Endothelial cell of umbilical vein (primary cell): ENCODE results near the genes B3GNT8, ERICH4 and CEACAM4.

- PRO-cap = no peak
CAGE:
- cytosol, long polyA minus RNA = no peak
- cytosol, long polyA plus RNA = no peak
- long polyA plus RNA = no peak
- nucleus, long polyA minus RNA = no peak
- nucleus, long polyA plus RNA = no peak
These were observed 9.4 kb downstream of the HNRNPUL1 start for GRCh38 chr19:41273393-41274160.

DNA sequence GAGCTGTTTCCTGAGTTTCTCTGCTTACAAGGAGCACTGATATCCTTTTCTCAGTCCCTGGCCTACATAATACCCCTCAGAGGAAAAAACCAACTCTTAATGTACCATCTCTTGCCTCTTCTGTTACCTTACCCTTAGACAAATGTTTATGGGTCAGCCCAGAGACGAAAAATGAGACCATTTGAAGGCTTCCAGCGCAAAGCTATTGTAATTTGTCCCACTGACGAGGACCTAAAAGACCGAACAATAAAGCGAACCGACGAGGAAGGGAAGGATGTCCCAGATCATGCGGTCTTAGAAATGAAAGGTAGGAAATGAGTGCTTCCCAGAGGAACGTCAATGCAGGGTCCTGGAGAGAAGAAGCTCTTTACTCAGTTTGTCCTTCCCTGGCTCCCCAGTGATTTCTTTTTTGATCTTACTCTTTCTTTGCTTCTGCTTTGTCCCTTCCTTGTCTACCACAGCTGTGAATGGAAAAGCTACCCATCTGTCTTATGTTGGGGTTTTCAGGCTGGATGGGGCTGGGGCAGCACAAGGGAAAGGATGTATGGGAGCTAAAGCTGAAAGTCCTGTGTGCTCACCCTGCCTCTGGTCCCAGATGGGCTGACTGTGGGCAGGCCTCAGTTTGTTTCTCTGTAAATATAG lies 8.5 kb upstream of the CCDC97 start:
- PRO-cap = no peak
CAGE:
- cytosol, long polyA minus RNA = no peak
- cytosol, long polyA plus RNA = no peak
- long polyA plus RNA = no peak
- nucleus, long polyA minus RNA = no peak
- nucleus, long polyA plus RNA = no peak

DNA sequence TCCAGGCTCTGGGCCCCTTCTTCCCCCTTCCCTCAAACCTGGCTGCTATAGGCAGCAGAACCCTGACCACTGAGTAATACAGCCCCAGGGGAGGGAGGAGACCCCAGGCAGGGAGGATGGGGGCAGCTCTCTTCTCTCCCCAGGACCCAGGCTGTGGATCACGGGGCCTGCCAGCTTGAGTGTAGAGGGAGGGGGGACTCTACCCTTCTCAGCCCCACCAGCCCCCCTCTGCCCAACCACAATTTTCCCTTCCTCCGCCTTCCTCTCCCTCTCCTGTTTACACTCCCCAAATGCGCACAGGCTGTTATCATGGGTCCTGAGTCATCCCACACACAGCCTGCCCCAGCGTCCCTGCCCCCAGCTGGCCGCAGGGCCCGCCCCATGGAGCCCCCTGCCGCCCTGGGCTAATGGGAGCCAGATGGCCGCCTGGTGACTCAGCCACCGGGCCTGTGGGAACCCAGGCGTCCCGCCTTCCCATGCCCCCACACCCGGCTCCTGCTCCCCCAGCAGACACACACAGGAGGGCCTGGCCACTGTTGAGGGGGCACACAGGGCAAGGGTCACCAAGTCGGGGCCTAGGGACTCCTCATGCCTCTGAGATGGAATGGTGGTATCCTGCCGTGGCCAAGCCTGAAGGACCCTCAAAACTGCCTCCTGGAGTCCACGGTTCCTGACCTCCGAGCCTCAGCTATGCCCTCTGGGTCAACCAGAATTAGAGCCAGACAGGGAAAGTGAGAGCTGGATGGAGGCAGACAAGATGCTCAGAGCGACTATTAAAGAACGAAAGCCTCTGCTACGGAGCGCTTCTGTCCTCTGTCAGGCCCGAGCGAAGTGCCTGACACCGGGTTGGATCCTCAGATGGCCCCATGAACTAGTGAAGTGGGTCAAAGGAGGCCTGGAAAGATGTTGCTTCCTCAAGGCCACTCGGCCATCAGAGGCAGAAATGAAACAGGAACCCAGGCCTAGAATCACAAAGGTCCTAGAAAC lies 13.7 kb downstream of the CCDC97 start:
- PRO-cap = bidirectional peak, plus-strand start at position 417 of the sequence, minus-strand start at position 279 of the sequence
CAGE:
- cytosol, long polyA minus RNA = no peak
- cytosol, long polyA plus RNA = no peak
- long polyA plus RNA = no peak
- nucleus, long polyA minus RNA = start-site peak on the minus strand centred at position 144 of the sequence, 309 bp wide, 184 reads
- nucleus, long polyA plus RNA = no peak

GRCh38 chr19:41328185-41329504 lies 18.7 kb downstream of the CCDC97 start:
- PRO-cap = no peak
CAGE:
- cytosol, long polyA minus RNA = no peak
- cytosol, long polyA plus RNA = no peak
- long polyA plus RNA = no peak
- nucleus, long polyA minus RNA = no peak
- nucleus, long polyA plus RNA = no peak

DNA sequence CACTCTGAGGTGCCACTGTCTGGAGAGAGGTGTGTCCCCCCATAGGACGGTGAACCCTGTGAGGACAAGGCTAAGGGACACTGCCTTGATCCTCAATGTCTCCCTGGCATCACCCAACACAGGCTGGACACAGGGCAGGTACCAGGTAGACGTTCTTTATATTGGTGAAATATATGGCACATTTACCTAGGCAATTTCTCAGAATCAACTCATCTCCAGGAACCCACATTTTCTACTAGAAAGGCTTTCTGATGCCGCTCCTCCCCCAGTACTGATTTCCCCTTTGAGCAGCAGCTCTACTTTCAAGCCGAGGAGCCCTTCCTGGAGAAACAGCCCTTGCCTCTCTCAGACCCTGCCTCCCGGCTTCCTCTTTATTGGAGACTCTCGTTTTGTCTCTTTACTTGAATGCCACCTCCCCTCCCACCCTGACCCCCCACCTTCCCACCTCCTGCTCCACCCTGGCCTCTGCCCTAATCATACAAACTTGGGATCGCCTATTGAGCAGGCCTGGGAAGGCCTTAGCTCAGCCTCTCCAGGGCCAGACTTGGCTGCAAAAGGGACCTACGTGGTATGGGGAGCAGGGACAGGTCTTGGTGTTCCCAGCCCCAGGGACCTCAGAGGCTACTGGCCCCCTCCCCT lies 3.6 kb upstream of the TGFB1 start:
- PRO-cap = no peak
CAGE:
- cytosol, long polyA minus RNA = no peak
- cytosol, long polyA plus RNA = no peak
- long polyA plus RNA = no peak
- nucleus, long polyA minus RNA = no peak
- nucleus, long polyA plus RNA = no peak

- PRO-cap = bidirectional peak, plus-strand start at chr19:41427564, minus-strand start at chr19:41427348
CAGE:
- cytosol, long polyA minus RNA = no peak
- cytosol, long polyA plus RNA = start-site peak on the minus strand at chr19:41427347-41427377, 170 and 164 reads in 2 replicates
- long polyA plus RNA = start-site peak on the minus strand at chr19:41427344-41427377, 145 and 118 reads in 2 replicates
- nucleus, long polyA minus RNA = start-site peak on the minus strand at chr19:41427347-41427374, 52 reads
- nucleus, long polyA plus RNA = no peak
These were observed at the start of gene B3GNT8 for GRCh38 chr19:41427257-41427638. TSS of gene B3GNT8 (minus strand) at chr19:41427374.

DNA sequence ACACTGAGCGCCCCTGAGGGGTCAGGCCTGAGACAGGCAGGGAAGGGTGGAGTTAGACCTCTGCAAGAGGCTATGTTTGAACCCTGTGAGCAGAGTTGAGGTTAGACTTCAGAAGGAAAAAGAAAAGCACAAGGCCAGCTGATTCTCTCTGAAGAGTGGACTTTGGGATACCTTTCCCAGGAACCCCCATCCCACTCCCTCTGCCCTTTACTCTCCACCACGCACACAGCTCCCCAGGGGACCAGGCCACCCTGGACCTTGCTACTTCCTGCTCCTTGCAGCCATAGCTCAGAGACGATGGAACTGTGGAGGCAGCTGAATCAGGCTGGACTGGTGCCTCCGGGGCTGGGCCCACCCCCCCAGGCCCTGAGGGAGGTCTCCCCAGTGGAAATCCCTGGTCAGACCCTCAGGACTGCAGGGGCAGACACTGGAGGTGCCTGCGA lies at the start of gene ERICH4:
Gene ERICH4 (plus strand): TSS at position 284 of the 443 bp plus-strand sequence.
- PRO-cap = no peak
CAGE:
- cytosol, long polyA minus RNA = no peak
- cytosol, long polyA plus RNA = no peak
- long polyA plus RNA = no peak
- nucleus, long polyA minus RNA = no peak
- nucleus, long polyA plus RNA = no peak

- PRO-cap = no peak
CAGE:
- cytosol, long polyA minus RNA = no peak
- cytosol, long polyA plus RNA = no peak
- long polyA plus RNA = no peak
- nucleus, long polyA minus RNA = no peak
- nucleus, long polyA plus RNA = no peak
These were observed 24.6 kb downstream of the ERICH4 start for GRCh38 chr19:41467517-41468054.

DNA sequence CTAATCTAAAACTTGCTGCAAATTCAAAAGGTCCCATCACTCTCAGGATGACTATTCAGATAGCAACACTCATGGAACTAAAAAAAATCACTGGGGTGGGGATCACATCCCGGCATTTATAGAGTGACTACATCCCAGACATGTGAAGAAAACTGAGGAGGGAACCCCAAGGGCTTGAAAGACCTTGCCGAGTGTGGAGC lies 35.1 kb downstream of the ERICH4 start:
- PRO-cap = no peak
CAGE:
- cytosol, long polyA minus RNA = no peak
- cytosol, long polyA plus RNA = no peak
- long polyA plus RNA = no peak
- nucleus, long polyA minus RNA = no peak
- nucleus, long polyA plus RNA = no peak

DNA sequence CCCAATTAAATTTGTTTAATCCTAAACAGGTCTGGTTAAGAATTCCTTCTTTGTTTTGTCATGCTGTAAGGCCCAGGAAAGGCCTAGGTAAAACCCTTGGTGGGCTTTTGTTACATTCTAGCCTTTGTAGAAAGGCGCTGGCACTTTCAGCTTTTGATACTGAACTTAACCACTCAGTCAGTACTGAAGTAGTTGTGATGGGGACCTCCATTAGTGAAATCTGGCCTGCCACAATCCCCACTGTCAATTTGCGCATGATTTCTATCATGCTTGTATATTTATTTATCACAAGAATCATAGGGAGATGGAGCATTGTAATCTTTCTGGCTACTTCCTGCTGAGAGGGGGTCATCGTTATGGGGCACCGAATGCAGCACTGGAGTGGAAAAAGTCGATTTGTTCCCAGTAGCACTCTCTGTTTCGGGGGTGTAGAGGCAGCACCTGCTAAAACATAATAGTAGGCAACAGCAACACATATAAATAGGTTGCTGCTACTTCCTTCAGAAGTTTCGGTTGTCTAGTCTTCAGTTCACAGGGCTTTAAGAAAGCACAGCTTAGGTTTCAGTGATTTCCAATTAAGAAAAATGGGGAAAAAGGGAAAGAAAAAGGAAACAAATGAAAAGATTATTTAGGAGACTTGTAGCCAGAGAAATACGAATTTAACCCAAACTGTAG lies 23.5 kb upstream of the CEACAM21 start:
- PRO-cap = no peak
CAGE:
- cytosol, long polyA minus RNA = no peak
- cytosol, long polyA plus RNA = no peak
- long polyA plus RNA = no peak
- nucleus, long polyA minus RNA = no peak
- nucleus, long polyA plus RNA = no peak

DNA sequence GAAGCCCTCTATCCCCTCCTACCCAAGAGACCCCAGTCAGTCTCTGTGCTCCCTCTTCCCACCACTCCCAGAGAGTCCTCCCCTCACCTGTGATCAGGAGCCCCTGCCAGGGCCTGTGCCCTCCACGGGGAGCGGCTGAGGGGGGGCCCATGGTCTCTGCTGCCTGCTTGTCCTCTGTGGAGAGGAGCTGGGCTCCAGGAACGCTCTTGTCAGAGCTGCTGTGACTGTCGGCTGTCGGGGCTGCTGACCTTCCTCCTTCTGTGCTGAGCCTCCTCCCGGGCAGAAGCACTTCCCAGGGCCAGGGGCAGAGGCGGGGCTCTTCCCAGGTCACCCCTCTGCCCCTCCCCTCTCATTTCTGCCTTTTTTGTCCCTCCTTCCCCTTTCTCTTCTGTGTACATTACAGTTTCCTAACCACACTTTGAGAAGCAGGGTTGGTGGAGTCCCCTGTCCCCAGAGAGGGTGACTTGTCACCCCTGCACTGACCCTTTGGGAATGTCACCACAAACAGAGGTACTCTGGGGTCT lies at the start of gene CEACAM4:
Gene CEACAM4 (minus strand): TSS at position 262 of the 524 bp plus-strand sequence.
- PRO-cap = no peak
CAGE:
- cytosol, long polyA minus RNA = no peak
- cytosol, long polyA plus RNA = no peak
- long polyA plus RNA = no peak
- nucleus, long polyA minus RNA = no peak
- nucleus, long polyA plus RNA = no peak

GRCh38 chr19:41637579-41637957 lies 10.7 kb upstream of the CEACAM4 start:
- PRO-cap = no peak
CAGE:
- cytosol, long polyA minus RNA = no peak
- cytosol, long polyA plus RNA = no peak
- long polyA plus RNA = no peak
- nucleus, long polyA minus RNA = no peak
- nucleus, long polyA plus RNA = no peak

DNA sequence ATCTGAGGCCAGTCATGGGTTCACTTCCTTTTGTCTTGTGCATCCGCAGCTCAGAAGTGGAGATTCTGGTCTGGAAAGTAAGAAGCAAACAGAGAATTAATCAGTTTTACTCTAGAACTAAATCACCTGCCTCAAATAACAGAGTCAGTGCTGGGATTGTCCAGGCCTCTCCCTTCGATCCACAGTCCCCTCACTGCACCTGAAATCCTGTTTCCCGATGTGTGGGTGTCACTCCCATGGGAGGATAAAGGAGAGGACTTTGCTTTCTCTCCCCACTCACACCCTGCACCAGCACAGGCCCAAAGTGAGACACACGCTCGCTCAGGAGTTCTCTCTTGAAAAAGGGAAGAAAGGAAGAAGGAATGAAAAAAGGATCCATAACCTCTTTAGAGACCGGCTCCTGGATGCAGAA lies 2.7 kb downstream of the CEACAM6 start:
- PRO-cap = no peak
CAGE:
- cytosol, long polyA minus RNA = no peak
- cytosol, long polyA plus RNA = no peak
- long polyA plus RNA = no peak
- nucleus, long polyA minus RNA = no peak
- nucleus, long polyA plus RNA = no peak

DNA sequence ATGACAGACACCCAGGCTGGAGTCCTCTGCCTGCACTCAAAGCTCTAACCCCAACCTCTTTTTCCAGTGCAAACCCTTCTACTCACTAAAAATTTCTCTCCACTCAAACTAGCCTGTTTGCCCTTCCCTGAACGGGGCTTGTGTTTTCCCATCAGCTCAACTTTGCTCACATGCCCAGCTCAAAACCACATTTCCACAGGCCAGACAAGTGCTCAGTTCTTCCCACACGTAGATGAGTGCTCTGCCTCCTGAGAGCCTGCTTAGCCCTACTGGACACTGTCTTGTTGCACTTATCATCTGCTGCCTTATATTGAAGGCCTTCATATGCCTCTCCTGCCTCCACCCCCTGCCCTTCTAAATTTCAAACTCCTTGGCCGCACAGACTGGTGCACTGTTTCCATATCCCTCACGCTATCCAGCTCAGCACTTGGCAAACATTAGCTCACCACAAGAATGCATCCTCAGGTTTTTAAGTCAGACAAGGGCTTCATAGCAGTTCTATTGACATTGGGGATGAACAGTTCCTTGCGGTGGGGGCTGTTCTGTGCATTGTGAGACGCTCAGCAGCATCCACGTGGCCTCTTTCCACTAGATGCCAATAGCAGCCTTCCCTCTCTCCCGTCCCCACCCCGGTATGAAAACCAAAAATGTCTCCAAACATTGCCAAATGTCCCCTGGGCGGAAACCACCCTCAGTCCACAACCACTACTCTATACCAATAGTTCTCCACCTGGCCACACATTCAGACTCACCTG lies 3.9 kb upstream of the CEACAM3 start:
- PRO-cap = no peak
CAGE:
- cytosol, long polyA minus RNA = no peak
- cytosol, long polyA plus RNA = no peak
- long polyA plus RNA = no peak
- nucleus, long polyA minus RNA = no peak
- nucleus, long polyA plus RNA = no peak

- PRO-cap = no peak
CAGE:
- cytosol, long polyA minus RNA = no peak
- cytosol, long polyA plus RNA = no peak
- long polyA plus RNA = no peak
- nucleus, long polyA minus RNA = no peak
- nucleus, long polyA plus RNA = no peak
These were observed 8.1 kb upstream of the ERFL start for GRCh38 chr19:41936476-41936694.

- PRO-cap = no peak
CAGE:
- cytosol, long polyA minus RNA = no peak
- cytosol, long polyA plus RNA = no peak
- long polyA plus RNA = no peak
- nucleus, long polyA minus RNA = no peak
- nucleus, long polyA plus RNA = no peak
These were observed 2.2 kb upstream of the ATP1A3 start for GRCh38 chr19:41995967-41996893.

DNA sequence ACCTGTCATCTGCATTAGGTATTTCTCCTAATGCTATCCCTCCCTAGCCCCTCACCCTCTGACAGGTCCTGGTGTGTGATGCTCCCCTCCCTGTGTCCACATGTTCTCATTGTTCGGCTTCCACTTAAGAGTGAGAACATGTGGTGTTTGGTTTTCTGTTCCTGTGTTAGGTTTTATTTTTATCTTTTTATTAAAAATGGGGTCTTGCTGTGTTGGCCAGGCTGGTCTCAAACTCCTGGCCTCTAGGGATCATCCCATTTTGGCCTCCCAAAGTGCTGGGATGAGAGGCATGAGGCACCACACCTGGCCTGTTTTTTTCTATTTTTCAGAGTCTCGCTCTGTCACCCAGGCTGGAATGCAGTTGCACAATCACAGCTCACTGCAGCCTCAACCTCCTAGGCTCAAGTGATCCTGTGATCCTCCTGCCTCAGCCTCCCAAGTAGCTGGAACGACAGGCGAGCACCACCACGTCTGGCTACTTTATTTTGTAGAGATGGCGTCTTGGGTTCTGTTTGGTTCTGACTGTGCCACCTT lies 7.5 kb downstream of the ZNF574 start:
- PRO-cap = no peak
CAGE:
- cytosol, long polyA minus RNA = no peak
- cytosol, long polyA plus RNA = no peak
- long polyA plus RNA = no peak
- nucleus, long polyA minus RNA = no peak
- nucleus, long polyA plus RNA = no peak

DNA sequence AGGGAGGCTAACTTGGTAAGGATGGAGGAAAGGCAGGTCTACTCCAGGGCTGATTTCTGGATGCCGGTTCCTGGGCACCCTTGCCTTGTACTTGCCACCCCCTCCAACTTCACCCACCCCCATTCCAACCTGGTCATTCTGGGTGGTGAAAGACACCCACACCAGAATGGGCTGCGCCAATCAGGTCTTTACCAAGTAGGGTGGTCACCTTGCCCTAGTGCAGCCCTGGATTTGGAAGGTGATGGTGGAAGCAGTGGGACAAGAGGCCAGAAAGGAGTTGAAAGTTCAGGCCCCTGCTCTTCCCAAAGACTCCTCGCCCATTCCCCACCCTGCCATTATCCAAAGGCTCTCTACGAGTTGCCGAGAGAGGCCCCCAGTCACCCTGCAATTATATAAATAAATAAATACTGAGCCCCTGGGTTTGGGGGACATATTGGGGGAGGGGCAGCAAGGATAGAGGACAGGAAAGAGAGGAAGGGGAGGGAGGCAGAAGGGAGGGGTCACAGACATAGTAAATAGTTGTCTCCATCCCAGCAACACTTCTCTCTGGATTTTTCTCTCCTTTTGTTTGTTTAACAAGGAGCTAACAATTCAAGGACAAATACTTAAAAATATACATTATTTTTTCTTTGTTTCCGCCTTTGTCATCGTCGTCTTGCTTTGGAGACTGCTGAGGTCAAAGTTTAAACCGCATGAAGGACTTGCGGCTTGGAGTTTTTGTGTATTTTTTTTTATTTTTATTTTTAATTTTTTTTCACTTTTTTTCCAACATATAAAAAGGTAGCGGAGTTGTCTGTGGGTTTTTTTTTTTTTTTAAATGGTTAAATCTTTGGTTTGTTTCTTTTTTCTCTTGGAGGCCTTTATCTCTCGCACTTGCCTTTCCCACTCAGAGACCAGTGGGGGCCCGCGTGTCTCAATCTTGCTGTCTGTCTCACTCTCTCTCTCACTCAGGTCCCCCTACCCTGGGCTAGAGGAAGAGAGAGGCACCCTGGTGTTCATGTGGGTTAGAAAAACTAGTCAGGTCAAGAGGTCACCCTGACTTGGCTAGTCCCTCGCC lies 10.7 kb downstream of the ZNF574 start:
- PRO-cap = no peak
CAGE:
- cytosol, long polyA minus RNA = no peak
- cytosol, long polyA plus RNA = no peak
- long polyA plus RNA = no peak
- nucleus, long polyA minus RNA = no peak
- nucleus, long polyA plus RNA = no peak

GRCh38 chr19:42201477-42202537 lies 15.7 kb downstream of the DEDD2 start:
- PRO-cap = no peak
CAGE:
- cytosol, long polyA minus RNA = no peak
- cytosol, long polyA plus RNA = no peak
- long polyA plus RNA = no peak
- nucleus, long polyA minus RNA = no peak
- nucleus, long polyA plus RNA = no peak

GRCh38 chr19:42208474-42208914 lies 9.0 kb downstream of the DEDD2 start:
- PRO-cap = no peak
CAGE:
- cytosol, long polyA minus RNA = no peak
- cytosol, long polyA plus RNA = no peak
- long polyA plus RNA = no peak
- nucleus, long polyA minus RNA = no peak
- nucleus, long polyA plus RNA = no peak